ENCODE measurements around the gene RFPL4B.

- PRO-cap: no peak
These were observed 31.3 kb downstream of the TRAF3IP2 start for GRCh38 chr6:111574256-111574983.

DNA sequence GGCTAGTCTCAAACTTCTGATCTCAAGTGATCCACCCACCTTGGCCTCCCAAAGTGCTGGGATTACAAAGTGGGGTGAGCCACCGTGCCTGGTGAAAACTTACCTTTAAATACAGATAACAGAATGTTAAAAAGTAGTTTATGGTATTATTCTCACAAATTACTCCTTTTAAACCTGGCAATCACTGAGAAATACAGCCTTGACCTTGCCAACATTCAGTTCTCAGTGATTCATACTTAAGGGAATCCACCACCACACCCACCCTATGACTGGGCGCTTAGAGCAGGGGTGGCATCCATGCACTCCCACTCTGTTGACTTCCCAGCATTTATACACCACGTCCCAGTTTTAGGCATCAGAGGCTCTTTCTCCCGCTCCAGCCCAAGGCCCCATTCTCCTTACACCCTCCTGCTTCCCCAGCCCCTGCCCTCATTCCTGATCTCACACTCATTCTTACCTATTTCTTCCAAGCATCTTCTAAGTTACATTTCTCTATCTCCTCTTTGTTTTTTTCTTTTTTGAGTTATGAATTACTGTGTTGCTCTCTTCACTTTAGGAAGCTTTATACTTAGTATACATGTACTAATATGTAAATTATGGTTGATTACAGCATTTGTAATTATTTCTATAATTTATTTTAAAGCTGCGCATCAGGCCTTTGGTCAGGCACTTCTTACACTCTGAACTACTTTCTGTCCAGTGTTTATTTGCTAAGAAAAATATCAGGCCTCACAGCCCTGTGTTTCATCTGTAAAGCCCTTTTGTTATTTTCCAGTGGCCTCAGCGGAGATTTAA lies 16.2 kb downstream of the TRAF3IP2 start:
- PRO-cap: no peak

DNA sequence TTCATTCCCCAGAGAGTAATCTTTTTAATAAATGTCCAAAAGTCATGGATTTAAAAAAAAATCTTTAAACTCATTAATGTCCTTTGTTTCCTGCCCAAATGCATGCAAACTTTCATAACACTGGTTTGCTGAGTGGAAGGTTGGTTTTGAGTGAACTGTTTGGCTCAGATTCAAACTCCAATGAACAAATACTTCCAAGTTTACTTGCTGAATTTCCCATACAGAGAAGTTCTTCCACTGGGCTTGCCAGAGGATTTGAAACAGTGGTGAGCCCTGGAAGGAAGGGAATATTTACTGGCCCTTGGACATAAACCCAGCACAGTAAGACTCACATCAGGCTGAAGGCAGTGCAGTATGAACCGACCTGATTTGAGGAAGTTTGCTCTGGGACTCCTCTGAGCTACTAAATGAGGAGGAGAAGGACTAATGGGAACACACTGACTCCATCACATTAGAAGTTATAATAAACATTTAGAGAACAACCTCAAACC lies 3.8 kb downstream of the TRAF3IP2 start:
- PRO-cap: unidirectional peak, plus-strand start at position 219 of the sequence

- PRO-cap: unidirectional peak, plus-strand start at chr6:111626287
These were observed 20.4 kb upstream of the TRAF3IP2 start for GRCh38 chr6:111626033-111626427.

DNA sequence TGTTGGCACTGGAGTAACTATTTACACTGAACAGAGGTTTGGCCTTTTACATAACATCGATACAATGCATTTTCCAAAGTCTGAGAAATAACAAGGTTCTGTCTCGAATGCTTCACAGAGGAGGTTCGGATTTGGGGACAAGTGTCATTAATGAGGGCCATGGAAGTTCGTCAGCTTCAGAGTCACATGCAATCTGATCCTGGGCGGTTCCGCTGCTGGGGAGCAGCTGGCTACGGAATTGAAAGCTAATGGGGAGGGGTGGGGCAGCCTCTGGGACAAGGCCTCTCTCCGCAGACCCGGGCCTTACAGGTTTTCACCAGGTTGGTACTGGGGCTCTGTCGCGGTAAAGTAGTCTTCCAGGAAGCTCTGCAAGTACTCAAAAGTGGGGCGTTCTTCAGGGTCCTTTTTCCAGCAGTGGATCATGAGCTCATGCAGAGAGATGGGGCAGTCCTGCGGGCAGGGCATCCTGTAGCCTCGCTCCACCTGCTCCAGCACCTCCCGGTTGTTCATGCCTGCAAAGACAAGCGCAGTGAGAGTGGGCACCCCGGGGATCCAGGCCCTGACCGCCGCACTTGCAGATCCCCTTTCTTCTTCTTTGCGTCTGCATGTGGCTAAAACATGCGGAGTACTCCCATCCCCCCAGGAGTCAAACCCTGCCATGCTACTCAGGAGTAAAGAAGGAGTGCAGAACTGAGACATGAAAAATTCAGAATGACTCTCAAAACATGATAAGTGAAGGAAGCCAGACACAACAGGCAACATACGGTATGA lies 55.9 kb upstream of the TRAF3IP2 start:
- PRO-cap: no peak

DNA sequence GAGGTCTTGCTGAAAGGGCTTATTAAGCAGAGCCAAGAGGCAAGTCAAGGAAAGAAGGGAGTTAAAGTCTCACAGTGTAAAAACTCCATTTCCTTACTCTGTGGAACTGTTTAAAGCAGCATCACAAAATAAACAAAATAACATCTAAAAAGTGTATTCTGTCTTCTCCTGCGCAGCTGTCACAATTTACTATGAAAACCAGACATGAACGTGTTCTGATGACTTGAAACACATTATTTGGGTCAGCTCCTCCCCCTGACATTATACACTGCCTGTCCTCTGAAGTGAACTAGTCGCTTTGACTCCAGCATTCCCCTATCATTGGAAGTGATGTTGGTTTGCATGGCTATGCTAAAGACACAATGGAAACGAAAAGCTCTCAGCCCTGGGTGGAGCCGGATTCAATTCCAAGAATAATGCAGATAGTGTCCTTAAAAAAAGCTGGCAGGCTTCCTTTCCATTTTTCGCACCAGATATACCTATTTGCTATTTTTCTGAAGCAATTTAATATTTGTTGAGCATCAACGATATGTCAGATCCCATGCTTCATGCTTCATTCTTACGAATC lies 125.9 kb downstream of the FYN start:
- PRO-cap: no peak

- PRO-cap: no peak
These were observed 118.9 kb downstream of the FYN start for GRCh38 chr6:111754234-111754806.

DNA sequence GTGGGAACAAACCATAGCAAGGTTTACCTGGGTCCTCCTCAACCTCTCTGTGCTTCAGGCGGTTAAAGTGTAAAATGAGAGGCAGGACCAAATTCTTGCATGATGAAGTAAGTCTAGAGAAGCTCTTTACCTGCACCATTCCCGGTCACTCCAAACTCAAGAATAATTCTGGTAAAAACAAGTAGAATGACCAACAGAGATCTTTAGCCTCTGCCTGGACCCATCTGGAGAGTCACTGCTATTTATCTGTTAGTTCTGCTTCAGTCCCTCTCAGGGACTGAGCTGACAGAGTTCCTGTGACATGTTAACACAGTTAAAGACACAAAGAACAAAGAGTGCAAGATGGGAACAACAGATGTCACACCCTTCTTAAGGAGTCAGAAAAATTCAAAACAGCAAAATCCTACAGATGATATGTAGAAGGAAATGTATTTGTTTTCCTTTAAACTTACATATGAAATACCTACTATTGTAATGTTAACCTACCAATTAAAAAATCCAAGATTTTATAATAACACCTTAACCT lies 102.3 kb downstream of the FYN start:
- PRO-cap: no peak

DNA sequence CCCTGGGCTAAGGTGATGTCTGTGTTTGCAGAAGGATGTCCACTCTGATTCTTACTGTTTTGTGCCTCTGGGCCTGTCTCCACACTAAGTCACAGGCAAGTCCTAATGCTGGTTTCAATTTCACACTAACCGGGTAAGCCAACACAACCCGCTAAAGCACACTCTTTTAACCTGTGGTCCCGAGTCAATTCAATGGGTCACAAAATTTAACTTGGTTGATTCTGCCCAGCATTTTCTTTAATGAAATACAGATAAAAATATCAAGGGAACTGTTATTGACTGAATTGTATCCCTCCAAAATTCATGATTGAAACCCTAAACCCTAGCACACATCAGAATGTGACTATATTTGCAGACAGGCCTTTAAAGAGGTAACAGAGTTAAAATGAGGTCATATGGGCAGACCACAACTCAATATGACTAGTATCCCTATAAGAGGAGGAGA lies 78.4 kb downstream of the FYN start:
- PRO-cap: no peak

DNA sequence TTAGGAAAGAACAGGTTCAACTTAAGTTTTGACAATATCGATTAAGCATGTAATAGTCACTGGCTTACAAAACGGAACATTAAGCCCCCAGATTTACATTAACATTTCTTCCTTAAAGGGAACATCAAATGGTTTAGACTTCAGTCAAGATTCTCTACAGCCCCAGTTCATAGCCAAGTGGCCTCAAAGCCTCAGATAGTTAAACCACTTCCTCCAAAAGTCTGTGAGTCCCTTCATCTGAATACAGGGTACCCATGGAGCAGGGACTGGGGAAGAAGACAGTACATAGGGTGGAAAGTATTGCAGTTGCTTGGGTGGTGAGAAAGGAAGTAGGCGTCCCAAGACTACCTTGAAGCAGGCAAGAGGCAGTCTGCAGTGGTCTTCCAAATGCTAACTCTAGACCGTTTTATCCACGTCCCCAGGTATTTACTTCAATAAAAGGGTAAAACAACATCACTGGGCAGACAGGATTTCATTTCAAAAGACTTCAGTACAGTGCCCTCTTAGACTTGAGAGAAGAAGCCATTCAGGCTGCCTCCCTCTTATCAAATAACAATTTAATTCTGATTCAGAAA lies 2.1 kb downstream of the FYN start:
- PRO-cap: no peak

DNA sequence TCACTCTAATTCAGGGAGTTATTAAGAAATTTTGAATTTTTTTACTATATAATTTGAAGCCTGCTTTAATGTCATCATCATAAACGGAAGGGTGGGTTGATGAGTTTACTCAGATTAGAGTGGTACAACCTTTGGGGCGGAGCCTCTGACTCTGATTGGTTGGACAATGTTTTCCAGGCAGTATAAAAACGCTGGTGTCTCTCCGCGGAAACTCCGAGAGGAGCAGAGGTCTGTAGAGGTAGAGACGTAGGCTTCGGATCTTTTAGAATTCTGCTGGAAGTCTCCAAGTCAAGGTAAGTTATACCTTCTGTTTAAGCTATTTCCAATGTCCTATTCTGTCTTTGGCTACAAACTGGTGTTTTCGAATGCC lies at the start of gene RFPL4B:
TSS of gene RFPL4B (plus strand) at position 216 of the 370 bp plus-strand sequence.
- PRO-cap: no peak

DNA sequence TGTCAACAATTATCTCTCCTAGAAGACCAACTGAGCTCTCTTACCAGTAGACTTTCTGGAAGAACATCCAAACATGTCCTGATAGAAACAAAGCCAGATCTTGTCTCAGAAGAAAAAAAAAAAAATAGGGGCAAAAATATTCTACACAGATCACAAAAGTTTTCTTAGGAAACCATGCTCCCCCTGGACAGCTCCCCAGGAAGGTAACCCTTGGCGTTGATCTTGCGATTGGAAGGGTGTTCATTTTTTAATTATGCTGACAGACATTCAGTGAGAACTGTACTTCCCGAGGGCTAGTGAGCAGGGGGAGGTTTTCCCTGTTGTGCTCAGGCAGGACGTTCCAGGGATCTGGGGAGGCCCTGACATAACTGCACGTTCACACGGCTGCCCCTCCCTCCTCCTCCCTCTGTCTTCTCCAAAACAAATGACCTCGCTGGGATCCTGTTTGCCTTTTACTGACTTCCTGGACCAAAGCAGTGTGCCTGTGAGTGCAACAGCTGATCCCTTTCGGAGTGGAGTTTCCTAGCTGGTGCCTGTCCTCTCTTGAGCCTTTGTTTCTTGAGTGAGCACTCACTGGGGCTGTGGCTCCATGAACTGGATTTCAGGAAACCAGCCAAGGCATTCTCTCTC lies 46.6 kb downstream of the MARCKS start:
- PRO-cap: bidirectional peak, plus-strand start at position 487 of the sequence, minus-strand start at position 350 of the sequence

DNA sequence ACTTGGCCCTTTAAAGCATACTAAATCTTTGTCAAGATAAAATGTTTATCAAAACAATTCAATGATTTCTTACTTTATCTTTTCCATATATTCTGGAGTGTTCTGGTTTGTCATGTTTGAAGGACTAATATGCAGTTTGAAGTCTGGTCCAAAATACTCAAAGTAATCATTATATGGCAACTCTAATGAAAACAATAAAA lies 25.8 kb downstream of the HDAC2 start:
- PRO-cap: no peak

- PRO-cap: no peak
These were observed 765 bp upstream of the HDAC2 start for GRCh38 chr6:113971740-113972085.

GRCh38 chr6:116667569-116668164 lies 899 bp downstream of the ZUP1 start:
- PRO-cap: no peak

DNA sequence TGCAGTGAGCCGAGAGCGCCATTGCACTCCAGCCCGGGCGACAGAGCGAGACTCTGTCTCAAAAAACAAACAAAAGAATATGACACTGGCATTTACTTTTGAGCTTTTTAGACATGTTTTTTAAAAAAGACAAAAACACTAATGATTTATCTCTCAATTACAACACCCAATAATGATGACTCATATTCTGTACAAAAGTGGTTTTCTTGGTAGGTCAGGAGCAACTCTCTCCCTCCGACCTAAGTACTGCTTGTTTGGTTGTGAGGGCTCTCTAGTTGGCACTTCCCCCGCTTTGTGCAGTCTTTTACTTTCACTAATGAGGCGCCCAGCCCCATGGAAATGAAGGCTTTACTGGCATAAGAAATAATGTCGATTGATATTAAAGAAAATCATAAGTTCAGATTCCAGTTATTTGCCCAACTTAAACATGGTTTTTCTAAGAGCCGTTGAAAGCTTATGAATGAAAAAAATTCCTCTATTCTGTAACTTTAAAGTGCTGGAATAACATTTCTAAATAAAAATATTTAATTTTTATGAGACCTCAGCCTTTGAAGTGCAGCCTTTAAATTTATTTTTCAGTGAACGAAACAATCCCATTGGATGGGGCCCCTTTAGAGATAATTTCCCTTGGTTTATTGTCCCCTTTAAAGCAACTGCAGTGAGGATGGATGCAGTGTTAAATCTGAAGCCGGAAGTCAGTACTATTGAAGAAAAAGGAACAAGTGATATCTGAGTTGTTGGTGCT lies 1.4 kb downstream of the KPNA5 start:
- PRO-cap: no peak

DNA sequence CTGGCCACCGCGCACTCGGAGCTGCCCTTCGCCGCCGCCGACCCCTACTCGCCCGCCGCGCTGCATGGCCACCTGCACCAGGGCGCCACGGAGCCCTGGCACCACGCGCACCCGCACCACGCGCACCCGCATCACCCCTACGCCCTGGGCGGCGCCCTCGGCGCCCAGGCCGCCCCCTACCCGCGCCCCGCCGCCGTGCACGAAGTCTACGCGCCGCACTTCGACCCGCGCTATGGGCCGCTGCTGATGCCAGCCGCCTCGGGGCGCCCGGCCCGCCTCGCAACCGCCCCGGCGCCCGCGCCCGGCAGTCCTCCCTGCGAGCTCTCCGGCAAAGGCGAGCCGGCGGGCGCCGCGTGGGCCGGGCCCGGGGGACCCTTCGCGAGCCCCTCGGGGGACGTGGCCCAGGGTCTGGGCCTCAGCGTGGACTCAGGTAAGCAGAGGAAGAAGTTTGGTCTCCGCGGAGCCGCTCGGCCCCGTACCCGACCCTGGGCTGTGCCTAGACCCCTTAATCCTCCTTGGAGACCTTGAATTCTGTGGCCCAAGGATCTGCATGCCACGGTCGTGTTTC lies 5.4 kb downstream of the VGLL2 start:
- PRO-cap: no peak

GRCh38 chr6:117303259-117303663 lies 37.9 kb downstream of the VGLL2 start:
- PRO-cap: no peak

- PRO-cap: no peak
These were observed 48.9 kb downstream of the DCBLD1 start for GRCh38 chr6:117531211-117531865.

DNA sequence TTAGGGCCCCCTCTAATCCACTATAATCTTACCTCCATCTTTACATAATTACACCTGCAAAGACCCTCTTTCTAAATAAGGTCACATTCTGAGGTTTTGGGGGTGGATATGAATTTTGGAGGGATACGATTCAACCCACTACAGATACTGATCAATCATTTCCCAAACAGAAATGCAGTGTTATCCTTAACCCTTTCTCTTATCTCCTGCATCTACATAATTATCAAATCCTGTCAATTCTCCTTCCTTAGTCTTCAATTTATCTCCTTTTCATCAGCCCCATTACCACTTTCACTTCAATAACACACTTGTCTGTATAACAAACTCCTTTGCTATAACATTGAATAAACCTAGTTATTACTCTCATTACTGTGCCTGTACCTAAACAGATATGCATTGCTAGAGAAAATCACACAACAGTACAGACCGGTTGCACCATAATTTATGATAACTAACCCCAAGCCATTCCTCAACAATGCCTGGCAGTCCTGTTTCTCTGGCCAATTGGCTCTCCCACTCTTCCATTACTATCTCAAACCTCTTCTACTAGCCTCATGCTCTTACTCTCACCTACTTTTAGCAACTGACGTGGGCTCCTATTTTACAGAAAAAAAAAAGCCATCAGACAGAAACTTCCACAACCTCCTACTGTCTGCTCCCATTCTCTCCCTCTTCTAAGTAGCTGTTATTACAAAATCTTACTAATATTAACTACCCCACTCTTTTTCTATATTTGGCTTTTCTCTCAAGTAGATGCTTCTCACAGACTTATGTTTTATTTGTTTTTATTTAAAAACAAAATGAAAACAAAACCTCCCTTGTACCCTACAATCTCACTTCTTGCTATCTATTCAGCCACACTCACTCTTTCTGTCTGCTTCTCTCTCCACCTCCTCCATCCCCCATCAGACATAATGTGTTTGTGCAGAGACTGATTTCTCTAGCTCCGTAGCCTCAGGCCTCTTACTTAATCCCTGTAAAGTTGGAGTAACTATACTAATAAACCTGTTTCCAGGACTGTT lies 9.4 kb downstream of the GOPC start:
- PRO-cap: no peak